ENCODE data around the gene OR4D1.

- RRBS: no CpG with 5 or more reads among the region's 2 CpGs
These were observed 23.8 kb downstream of the TRIM25 start for GRCh38 chr17:56890081-56890485.

- RRBS: no CpG with 5 or more reads among the region's 8 CpGs
These were observed 687 bp downstream of the SCPEP1 start for GRCh38 chr17:56978554-56979082.

DNA sequence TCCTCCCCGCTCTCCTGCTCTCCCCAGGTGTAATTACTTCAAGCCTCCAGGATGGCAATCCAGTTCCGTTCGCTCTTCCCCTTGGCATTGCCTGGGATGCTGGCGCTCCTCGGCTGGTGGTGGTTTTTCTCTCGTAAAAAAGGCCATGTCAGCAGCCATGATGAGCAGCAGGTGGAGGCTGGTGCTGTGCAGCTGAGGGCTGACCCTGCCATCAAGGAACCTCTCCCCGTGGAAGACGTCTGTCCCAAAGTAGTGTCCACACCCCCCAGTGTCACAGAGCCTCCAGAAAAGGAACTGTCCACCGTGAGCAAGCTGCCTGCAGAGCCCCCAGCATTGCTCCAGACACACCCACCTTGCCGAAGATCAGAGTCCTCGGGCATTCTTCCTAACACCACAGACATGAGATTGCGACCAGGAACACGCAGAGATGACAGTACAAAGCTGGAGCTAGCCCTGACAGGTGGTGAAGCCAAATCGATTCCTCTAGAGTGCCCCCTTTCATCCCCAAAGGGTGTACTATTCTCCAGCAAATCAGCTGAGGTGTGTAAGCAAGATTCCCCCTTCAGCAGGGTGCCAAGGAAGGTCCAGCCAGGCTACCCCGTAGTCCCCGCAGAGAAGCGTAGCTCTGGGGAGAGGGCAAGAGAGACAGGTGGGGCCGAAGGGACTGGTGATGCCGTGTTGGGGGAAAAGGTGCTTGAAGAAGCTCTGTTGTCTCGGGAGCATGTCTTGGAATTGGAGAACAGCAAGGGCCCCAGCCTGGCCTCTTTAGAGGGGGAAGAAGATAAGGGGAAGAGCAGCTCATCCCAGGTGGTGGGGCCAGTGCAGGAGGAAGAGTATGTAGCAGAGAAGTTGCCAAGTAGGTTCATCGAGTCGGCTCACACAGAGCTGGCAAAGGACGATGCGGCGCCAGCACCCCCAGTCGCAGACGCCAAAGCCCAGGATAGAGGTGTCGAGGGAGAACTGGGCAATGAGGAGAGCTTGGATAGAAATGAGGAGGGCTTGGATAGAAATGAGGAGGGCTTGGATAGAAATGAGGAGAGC is 20.7 kb downstream of the AKAP1 start:
- RRBS: no CpG with 5 or more reads among the region's 28 CpGs

- RRBS: no CpG with 5 or more reads among the region's 12 CpGs
These were observed 36.6 kb downstream of the MSI2 start for GRCh38 chr17:57292789-57293456.

DNA sequence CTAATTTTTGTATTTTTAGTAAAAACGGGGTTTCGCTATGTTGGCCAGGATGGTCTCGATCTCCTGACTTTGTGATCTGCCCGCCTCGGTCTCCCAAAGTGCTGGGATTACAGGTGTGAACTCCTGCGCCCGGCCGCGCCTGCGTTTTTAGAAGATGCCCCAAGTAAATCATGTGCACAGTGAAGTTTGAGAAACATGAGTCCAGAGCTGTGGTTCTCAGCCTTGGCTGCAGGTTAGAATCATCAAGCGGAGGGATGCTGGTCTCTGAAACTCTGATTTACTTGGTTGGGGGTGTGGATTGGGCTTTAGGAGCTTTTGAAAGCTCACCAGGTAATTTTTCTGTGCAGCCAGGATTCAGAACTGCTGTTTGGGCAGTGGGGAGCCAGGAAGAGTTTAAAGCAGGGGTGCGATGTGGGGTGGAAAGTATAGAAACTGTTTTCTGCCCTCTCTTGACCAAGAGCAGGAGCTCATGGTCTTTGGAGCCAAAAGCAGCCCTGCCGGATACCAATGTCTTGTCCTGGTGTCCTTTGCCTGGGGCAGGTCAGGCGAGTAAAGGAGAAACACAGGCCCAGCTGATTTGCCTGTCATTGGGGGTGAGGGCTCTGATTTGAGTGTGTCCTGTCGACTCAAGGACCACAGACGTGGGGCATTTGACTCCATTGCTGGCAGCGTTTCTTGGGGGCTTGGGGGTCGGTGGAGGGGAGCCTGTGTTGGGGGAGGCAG is 58.6 kb downstream of the MSI2 start:
- RRBS: no CpG with 5 or more reads among the region's 18 CpGs

DNA sequence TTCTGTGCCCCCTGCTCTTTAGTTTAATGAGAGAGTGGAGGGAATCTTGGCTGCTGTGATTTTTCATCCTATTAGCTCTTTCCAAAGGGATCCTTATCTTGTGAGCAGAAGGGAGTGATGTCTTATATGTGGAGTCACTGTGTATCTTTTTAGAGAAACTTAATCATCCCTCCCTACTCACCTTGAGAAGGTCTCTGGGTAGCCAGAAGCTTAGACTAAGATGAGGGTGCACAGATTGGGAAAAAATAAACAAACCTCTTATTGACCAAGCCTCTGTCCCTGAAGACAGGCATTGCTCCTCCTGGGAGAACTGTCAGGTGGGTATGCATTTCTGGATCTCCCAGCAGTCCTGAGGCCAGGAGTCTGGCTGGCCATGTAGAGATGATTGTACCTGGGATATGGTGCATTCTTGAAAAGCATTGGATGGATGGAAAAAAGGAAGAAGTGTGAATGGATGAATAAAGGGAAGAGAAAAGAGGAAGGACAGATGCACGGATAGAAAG is 210.6 kb downstream of the MSI2 start:
- RRBS: no CpG with 5 or more reads among the region's 1 CpG

DNA sequence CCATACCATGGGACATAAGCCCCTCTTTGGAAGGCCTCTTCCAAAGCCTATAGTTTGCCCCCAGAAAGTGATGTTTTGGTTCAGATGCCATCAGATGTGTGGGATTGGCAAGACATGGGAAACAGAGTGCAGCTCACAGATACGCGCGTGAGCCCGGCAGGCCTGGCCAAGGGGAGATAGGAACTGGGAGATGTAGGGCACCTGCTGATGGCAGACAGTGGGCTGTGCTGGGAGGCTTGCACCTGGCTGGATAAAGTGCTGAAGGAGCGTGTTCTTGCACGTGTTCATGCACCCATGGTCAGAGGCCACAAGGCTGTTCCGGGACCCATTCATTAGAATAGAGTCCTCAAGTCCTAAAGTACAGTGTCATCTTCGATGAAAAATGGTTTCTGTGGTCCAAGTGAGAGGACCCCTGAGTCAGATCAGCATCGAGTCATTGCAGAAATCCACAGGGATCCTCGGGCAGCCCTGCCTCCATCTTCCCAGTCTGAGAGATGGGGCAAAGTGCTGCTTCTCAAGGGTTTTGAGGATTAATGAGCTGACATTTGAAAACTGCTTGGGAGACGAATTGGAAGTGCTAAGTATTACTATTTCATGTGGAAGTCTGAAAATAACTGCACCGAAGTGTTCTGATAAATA is 236.4 kb downstream of the CCDC182 start:
- RRBS: no CpG with 5 or more reads among the region's 12 CpGs

DNA sequence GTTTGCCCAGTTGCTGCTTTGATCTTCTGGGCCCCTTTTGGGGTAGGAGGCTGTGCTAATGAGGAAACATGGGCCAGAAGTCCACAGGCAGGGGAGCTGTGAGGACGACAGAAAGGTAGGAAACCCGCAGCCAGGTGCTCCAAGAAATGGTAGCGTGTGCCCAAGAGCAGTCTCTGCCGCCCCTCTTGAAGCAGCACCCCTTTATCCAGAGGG is 183.6 kb downstream of the CCDC182 start:
- RRBS: no CpG with 5 or more reads among the region's 4 CpGs

GRCh38 chr17:57600112-57600435 is 145.0 kb downstream of the CCDC182 start:
- RRBS: no CpG with 5 or more reads among the region's 1 CpG

DNA sequence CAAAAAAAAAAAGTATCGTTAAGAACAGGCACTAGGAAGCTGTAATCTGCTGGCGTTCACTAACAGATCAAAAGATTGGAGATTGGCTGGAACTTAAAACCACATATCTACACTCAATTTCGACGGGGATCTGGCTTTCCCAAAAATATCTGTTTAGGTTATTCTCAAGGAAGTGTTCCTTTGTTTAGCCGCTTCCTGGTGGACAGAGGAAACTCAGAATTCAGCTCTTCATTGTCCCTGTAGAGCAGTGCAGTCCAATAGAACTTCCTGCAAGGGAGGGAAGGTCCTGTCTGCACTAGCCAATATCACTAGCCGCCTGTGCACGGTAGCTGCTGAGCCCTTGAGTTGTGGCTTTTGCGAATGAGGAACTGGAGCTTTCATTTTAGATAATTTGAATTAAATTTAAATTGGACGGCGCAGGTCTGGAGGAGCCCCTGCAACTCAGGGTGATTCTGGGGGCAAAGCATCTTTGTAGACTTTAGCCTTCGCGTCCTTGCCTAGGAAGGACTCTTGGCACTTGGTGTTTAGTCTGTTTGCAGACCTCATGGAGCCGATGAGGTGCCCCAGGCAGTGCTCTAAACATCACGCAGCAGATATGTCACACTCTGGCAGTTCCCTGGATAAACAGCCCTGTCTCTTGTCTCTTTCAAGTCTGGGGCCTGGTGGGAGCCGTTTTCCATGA is 122.3 kb downstream of the CCDC182 start:
- RRBS: no CpG with 5 or more reads among the region's 15 CpGs

- RRBS: no CpG with 5 or more reads among the region's 3 CpGs
These were observed 1.1 kb upstream of the MRPS23 start for GRCh38 chr17:57851014-57851335.

- RRBS: no CpG with 5 or more reads among the region's 28 CpGs
These were observed 18.9 kb upstream of the MRPS23 start for GRCh38 chr17:57868418-57869529.

- RRBS: no CpG with 5 or more reads among the region's 8 CpGs
These were observed 25.6 kb upstream of the MRPS23 start for GRCh38 chr17:57875286-57875947.

- RRBS: 3% methylated on average over 4 of the region's 7 CpGs
These were observed 40.5 kb upstream of the MRPS23 start for GRCh38 chr17:57890130-57890865.

DNA sequence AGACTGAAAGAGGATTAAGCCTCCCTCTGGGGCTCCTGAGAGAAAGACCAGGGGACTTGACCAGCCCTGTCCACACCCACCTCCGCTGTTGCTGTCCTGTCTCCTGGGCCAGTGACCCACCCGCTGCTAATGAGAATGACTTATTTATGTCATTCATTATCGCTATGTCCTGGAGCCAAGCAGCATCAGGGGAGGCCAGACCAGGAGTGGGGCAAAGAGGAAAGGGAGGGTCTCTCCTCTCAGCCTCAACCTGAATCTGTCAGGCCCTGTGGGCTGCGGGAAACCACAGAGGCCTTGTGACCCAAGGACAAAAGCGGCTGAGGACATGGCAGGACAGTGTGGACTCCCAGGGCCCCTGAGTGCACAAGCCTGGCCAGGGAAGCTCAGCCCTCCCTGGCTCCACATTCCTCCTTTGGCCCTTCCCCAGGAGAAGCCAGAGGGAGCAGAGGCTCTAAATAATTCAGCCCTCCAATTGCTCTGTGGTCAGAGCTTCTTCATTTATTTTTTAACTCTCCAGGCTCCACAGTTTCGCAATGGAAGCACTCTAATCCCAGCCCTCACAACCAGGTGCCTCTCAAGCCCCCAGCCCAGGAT is 19.2 kb downstream of the CUEDC1 start:
- RRBS: no CpG with 5 or more reads among the region's 6 CpGs

- RRBS: no CpG with 5 or more reads among the region's 4 CpGs
These were observed 2.6 kb downstream of the CUEDC1 start for GRCh38 chr17:57952481-57953104.

DNA sequence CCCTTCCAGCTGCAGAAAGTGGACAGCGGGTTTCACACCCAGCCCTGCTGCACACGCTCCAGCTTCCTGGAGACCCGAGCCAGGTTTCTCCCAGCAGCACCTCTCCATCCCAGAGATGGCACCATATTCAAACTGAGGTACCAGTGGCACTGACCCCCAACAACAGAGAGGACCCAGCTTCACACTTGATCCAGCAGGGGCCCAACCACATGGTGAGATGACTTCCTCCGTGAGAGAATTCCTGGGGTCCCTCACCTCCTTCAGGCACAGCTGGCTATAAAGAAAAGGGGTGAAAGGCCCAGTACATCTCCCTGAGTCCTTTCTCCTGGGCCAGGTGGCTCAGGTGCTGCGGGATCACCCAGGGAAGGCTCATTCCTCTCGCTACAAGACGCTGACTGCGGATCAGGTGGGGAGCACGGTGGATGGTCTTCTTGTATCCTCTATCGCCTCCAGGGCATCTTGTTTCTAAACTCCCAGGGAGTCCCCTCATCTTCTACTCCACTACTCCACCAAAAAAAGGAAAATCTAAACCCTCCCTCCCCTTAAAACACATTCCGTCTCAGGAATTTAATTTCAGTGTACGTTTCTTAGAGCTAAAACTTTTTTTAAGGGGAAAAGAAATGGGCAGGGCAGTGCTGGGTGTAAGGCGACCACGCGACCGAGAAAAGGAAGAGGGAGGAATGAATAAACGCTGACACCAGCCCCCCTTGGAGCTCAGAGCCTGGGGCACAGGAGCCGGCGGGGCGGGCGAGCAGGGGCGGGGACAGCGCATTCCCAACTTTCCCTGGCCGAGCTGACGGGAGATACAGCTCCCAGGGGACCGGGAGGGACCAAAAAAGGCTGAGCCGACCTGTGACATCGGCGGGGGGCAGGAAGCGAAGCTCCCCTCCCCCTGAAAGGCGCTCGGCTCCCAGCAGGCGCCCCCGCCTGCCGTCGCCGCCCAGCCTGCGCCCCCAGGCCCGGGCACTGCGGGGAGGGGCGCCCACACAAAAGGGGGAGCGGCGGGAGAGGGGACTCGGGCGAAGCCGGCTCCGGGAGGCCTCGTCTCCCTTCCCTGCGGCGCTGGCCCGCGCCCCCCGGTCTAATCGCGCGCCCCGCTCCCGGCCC is 1.0 kb downstream of the CUEDC1 start:
- RRBS: 2% methylated on average over 24 of the region's 58 CpGs

DNA sequence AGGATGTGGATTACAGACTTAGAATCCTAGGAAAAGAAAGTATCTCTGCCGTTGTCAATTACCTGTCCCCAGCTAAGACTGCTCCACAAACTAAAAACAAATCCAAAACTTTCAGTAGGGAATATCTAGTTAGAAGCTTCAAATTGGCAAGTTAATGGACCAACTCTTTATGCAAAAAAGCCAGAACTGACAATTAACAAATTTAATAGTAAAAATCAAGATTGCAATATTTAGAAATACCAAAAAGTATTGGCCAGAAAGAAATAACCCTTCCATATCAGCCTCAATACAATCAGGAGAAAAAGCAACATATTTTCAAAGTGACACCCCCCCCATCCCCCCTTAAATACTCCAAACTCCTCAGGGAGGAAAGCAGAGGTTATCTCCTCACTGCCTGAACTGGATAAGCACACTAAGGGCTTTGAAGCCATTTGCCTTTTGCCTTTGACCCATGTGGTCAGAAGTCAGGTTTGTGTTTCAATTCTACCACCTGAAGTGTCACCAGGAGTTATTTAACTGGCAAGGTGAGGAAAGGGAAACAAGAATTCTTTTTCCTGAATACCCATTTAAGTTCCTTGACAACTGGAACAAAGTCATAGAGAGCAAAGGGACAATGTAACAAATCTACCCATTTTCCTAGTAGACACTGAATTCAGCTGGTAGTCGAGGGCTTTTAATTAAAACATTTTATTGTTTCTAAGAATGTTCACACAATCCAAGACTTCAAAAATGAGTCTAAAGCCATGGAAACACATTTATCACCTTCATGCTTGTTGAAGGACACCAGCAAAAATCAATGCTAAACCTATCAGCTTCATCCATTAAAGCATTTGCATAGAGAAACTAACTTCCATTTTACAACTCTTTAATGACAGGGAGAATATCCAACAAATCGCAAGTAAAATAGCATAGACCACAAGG is 3.5 kb upstream of the VEZF1 start:
- RRBS: no CpG with 5 or more reads among the region's 3 CpGs

DNA sequence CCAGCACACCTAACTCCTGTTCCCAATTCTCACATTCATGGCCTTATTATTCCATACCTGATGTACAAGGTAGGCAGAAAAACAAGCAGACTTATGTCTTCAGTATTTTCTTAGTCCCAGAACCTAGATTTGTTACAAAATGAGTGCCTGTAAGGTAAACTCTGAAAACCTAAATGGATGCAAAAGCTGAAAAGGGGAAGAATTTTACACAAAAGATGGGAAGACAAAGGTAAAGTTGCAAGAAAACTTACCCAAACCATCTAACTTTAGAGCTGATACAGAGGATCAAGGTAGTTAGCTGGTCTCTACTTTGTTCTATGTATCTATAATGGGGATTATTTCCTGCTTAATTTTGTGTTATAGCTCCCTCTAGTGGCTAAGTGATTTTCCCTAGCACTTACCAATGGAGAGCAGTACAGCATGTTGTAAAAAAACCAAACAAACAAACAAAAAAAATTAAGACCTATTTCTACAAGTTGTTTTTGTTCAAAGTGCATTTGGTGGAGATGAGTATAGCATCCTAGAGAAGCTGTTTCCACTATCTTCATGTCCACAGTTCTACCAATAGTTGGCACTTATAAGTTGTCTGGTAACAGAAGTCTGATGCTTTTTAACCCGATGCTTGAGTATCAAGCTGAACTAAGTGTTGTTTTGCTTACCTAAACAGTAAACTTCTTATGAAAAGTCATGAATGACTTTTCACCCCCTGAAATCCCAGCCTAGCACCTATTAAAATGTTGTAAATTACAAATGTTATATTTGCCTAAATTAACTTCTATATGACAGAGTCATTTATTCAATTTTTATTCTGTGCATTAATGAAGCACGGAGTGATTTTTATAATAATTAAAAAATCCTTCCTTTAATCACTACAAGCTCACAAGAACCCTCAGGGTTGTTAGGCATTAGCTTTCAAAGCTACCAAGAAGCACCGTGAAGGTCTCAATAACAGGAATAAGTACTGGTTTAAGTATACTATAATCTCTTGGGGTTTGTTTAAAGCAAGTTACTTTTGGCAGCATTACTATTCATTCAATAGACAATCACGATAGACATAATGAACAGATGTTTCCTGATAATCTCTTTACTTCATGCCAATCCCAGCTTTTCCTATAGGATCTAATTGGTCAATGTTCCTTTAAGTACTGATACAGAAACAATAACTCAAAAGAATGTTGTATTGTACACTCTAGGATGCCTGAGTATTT is 7.3 kb downstream of the SRSF1 start:
- RRBS: no CpG with 5 or more reads among the region's 4 CpGs

- RRBS: no CpG with 5 or more reads among the region's 1 CpG
These were observed at the start of gene OR4D1 for GRCh38 chr17:58147961-58148483. OR4D1 (plus strand) TSS chr17:58148384.